Endothelial cell of umbilical vein (primary cell): Measurements from ENCODE around the genes RSRP1, TMEM50A and UBXN11.

DNA sequence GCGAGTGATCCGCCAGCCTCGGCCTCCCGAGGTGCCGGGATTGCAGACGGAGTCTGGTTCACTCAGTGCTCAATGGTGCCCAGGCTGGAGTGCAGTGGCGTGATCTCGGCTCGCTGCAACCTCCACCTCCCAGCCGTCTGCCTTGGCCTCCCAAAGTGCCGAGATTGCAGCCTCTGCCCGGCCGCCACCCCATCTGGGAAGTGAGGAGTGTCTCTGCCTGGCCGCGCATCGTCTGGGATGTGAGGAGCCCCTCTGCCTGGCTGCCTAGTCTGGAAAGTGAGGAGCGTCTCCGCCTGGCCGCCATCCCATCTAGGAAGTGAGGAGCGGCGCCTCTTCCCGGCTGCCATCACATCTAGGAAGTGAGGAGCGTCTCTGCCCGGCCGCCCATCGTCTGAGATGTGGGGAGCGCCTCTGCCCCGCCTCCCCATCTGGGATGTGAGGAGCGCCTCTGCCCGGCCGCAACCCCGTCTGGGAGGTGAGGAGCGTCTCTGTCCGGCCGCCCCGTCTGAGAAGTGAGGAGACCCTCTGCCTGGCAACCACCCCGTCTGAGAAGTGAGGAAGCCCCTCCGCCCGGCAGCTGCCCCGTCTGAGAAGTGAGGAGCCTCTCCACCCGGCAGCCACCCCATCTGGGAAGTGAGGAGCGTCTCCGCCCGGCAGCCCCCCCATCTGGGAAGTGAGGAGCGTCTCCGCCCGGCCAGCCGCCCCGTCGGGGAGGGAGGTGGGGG, 53.8 kb downstream of the CLIC4 start:
- PRO-cap: no peak
CAGE:
- cytosol, long polyA minus RNA: no peak
- cytosol, long polyA plus RNA: no peak
- long polyA plus RNA: no peak
- nucleus, long polyA minus RNA: no peak
- nucleus, long polyA plus RNA: no peak

DNA sequence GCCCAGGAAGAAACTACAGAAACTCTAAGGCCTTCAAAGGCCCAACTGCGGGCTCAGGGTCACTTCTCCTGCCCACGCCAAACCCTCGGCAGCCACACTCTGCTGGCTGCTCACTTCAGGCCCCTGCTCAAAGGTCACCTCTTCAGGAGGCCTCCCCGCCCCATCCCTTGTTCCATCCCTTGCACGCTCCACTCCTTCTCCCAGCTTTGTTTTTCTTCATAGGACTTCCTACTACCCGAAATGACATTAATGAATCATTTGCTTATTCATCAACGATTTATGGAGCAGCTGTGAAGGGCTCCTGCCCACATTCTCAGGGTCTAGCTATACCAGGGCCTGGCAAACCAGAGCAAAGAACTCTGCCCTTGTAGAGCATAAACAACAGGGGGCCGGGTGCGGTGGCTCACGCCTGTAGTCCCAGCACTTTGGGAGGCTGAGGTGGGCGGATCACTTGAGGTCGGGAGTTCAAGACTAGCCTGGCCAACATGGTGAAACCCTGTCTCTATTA, 15.3 kb downstream of the RUNX3 start:
- PRO-cap: no peak
CAGE:
- cytosol, long polyA minus RNA: no peak
- cytosol, long polyA plus RNA: no peak
- long polyA plus RNA: no peak
- nucleus, long polyA minus RNA: no peak
- nucleus, long polyA plus RNA: no peak

GRCh38 chr1:25031629-25032664, 101.9 kb upstream of the RUNX3 start:
- PRO-cap: no peak
CAGE:
- cytosol, long polyA minus RNA: no peak
- cytosol, long polyA plus RNA: no peak
- long polyA plus RNA: no peak
- nucleus, long polyA minus RNA: no peak
- nucleus, long polyA plus RNA: no peak

- PRO-cap: no peak
CAGE:
- cytosol, long polyA minus RNA: no peak
- cytosol, long polyA plus RNA: no peak
- long polyA plus RNA: no peak
- nucleus, long polyA minus RNA: no peak
- nucleus, long polyA plus RNA: no peak
Observed at GRCh38 chr1:25064822-25066287, 135.3 kb upstream of the RUNX3 start.

DNA sequence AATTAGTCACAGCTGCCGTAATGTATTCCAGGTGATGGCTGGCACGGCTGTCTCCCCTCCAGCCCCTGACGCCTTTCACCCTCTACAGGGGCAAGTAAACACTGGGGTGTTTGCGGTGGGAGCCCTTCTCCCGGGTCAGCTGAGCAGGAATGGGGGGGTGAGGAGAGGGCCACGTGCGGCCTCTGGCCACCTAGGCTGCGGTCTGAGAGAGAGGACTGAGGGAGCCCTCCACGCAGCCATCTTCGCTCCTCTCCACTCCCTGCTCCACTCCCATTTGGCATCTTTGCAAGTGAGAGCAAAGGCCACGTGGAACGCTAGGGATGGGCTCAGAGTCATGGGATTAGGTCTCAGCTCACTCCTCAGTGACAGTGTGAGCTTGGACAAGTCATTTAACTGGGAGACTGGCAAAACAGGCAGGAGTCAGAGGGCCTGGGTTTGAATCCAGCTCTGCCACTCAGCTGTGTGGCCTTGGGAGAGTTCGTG, 125.1 kb downstream of the SYF2 start:
- PRO-cap: no peak
CAGE:
- cytosol, long polyA minus RNA: no peak
- cytosol, long polyA plus RNA: no peak
- long polyA plus RNA: no peak
- nucleus, long polyA minus RNA: no peak
- nucleus, long polyA plus RNA: no peak

DNA sequence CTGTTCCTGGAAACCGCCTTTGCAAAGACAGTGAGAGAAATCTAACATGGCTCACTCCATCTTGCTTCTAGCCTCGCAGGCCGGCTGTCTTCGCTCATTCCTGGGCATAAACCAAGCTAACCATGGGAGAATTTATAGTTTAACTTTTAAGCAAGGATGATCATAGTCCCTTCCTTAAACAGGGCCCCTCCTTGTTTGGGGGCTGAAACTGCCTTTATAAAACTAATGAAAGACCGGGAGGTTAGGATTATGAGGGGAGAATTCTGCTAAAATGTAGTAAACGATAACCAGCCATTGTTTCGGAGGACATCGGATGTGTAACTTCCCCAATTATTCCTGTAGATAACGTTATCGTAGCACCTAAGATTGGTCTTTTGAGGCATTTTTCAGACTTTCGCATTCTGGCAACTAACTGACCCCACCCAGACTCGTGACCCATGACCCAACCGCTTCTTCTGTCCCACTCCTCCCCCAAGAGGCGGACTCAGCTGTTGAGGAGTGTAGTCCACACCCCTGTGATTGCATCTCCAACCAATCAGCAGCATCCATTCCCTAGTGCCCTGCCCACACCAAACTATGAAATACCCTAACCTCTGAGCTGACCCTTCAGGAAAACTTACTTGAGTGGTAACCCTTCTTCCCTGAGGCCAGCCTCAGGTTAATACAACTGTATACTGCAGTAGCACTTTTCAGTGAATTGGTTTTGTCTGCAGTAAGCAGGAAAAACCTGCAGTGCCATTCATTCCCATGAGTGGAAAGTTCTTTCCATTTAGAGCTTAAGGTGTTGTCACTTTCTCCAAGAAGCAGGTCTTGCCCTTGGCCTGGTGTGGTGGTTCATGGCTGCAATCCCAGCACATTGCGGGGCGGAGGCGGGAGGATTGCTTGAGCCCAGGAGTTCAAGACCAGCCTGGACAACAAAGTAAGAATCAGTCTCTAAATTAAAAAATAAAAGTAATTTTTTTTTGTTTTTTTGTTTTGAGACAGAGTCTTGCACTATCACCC, 772 bp upstream of the SYF2 start:
- PRO-cap: unidirectional peak, minus-strand start at position 439 of the sequence
CAGE:
- cytosol, long polyA minus RNA: no peak
- cytosol, long polyA plus RNA: no peak
- long polyA plus RNA: no peak
- nucleus, long polyA minus RNA: no peak
- nucleus, long polyA plus RNA: no peak

DNA sequence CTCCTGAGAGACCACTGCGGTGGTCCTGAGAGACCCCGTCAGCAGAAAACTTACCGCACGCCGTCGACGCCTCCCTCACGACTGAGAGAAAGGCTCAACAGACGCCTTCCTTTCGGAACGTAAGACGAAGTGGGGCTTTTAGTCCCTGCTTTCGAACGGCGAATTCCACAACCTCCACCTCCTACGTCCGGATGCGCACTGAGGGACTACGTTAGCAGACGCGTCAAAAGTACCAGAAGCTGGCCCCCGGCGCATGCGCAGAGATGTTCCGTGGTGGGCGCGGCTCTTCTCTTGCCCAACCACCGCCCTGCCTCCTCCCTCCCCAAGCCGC, at the start of gene RSRP1:
Gene RSRP1 (minus strand): TSS at position 200 of the 331 bp plus-strand sequence.
- PRO-cap: bidirectional peak, plus-strand start outside the sequence, minus-strand start at position 200 of the sequence
CAGE:
- cytosol, long polyA minus RNA: start-site peak on the minus strand centred at position 201 of the sequence, 5 bp wide, 70 reads
- cytosol, long polyA plus RNA: no peak
- long polyA plus RNA: start-site peak on the minus strand centred at position 201 of the sequence, 5 bp wide, 118 and 104 reads in 2 replicates
- nucleus, long polyA minus RNA: start-site peak on the minus strand centred at position 202 of the sequence, 5 bp wide, 684 reads
- nucleus, long polyA plus RNA: no peak

DNA sequence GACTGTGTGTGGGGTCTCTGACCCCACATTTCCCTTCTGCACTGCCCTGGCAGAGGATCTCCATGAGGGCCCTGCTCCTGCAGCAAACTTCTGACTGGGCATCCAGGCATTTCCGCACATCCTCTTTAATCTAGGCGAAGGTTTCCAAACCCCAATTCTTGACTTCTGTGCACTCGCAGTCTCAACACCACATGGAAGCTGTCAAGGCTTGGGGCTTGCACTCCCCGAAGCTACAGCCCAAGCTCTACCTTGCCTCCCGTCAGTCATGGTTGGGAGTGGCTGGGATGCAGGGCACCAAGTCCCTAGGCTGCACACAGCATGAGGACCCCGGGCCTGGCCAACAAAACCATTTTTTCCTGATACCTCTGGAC, 8.1 kb upstream of the RHD start:
- PRO-cap: no peak
CAGE:
- cytosol, long polyA minus RNA: no peak
- cytosol, long polyA plus RNA: no peak
- long polyA plus RNA: no peak
- nucleus, long polyA minus RNA: no peak
- nucleus, long polyA plus RNA: no peak

- PRO-cap: unidirectional peak, plus-strand start at chr1:25338384; bidirectional peak, plus-strand start at chr1:25338509, minus-strand start at chr1:25338531
CAGE:
- cytosol, long polyA minus RNA: start-site peak on the plus strand at chr1:25338334-25338380, 305 reads
- cytosol, long polyA plus RNA: start-site peak on the plus strand at chr1:25338305-25338453, 3,454 and 2,996 reads in 2 replicates
- long polyA plus RNA: start-site peak on the plus strand at chr1:25338305-25338440, 5,796 and 4,949 reads in 2 replicates
- nucleus, long polyA minus RNA: start-site peak on the plus strand at chr1:25338305-25338384, 709 reads
- nucleus, long polyA plus RNA: start-site peak on the plus strand at chr1:25338300-25338424, 362 and 869 reads in 2 replicates
Observed at GRCh38 chr1:25337655-25338743, at the start of gene TMEM50A. TMEM50A (plus strand) TSS chr1:25338334.

GRCh38 chr1:25456261-25457206, 25.8 kb downstream of the MACO1 start:
- PRO-cap: no peak
CAGE:
- cytosol, long polyA minus RNA: no peak
- cytosol, long polyA plus RNA: no peak
- long polyA plus RNA: no peak
- nucleus, long polyA minus RNA: no peak
- nucleus, long polyA plus RNA: no peak

GRCh38 chr1:25743343-25743991, 56.5 kb upstream of the SELENON start:
- PRO-cap: no peak
CAGE:
- cytosol, long polyA minus RNA: no peak
- cytosol, long polyA plus RNA: no peak
- long polyA plus RNA: no peak
- nucleus, long polyA minus RNA: no peak
- nucleus, long polyA plus RNA: no peak

DNA sequence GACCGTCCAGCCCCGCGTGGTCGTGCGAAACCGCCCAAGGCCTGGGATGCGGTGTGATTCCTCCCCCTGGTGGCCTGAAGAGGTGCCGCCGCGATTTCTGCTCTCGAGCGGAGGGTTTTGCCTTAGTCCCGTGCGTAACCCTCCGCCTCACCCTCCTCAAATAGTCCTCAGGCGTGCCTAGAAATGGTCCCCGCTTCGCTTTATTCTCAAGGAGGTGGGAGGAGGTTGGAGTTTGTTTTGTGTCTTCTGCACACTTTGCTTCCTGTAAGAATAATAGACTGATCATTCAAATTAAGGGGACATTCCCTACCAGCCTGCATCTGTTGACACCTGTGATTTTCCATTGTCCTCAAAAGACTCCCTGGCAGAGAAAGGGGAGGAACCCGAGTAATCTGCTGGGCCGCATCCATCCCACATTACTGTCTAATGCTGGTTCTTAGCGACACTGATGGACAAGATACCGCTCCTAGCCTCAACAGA, 423 bp upstream of the PAFAH2 start:
- PRO-cap: bidirectional peak, plus-strand start at position 159 of the sequence, minus-strand start outside the sequence
CAGE:
- cytosol, long polyA minus RNA: no peak
- cytosol, long polyA plus RNA: no peak
- long polyA plus RNA: no peak
- nucleus, long polyA minus RNA: no peak
- nucleus, long polyA plus RNA: no peak

GRCh38 chr1:26046479-26047149, 696 bp upstream of the SLC30A2 start:
- PRO-cap: no peak
CAGE:
- cytosol, long polyA minus RNA: no peak
- cytosol, long polyA plus RNA: no peak
- long polyA plus RNA: no peak
- nucleus, long polyA minus RNA: no peak
- nucleus, long polyA plus RNA: no peak

DNA sequence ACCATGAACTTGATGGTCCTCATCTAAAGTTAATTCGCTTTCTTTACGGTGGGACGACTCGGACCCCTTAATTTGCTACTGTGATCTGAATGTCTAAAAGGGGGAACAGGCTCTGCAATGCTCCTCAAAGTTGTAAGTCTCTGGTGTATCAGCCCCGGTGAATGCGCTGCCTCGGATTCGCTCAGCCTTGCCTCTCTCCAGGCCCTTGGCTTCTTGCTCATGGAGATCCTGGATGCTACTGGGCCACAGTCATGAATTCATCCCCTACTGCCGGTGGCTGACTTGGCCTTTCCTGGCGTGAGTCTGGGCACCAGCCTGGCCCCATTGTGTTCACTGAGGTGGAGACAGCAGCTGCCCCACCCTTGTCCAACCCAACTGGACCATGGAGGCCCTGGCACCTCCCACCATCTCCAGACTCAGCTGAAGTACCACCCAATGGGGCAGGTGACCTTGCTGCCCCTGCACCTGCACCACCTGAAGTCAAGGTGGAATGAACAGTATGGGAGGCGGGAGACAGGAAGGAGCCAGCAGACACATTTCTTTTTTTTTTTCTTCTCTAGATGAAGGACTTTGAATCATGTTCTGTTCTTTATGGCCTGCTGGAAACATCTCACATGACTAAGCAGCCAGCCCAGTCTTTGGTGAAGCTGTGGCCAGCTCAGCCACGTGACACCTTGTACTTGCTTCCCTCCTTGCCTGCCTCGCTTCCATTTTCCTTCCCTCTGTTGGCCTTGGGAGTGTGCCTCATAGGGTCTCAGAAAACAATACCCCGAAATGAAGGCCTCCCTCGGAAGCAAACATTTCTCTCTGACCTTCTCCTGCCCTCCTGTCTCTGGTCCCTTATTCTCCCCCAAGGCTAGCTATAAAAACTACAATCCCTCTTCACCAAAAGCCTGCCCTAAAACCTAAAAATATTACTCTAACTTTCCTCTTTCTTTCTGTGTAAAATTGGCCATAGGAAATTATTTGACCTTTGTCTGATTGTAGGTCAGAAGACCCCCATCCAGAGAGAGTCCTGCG, 3.8 kb upstream of the SLC30A2 start:
- PRO-cap: no peak
CAGE:
- cytosol, long polyA minus RNA: no peak
- cytosol, long polyA plus RNA: no peak
- long polyA plus RNA: no peak
- nucleus, long polyA minus RNA: no peak
- nucleus, long polyA plus RNA: no peak

GRCh38 chr1:26233562-26234094, 372 bp upstream of the CEP85 start:
- PRO-cap: bidirectional peak, plus-strand start at chr1:26234214, minus-strand start at chr1:26233920
CAGE:
- cytosol, long polyA minus RNA: no peak
- cytosol, long polyA plus RNA: no peak
- long polyA plus RNA: no peak
- nucleus, long polyA minus RNA: no peak
- nucleus, long polyA plus RNA: no peak

DNA sequence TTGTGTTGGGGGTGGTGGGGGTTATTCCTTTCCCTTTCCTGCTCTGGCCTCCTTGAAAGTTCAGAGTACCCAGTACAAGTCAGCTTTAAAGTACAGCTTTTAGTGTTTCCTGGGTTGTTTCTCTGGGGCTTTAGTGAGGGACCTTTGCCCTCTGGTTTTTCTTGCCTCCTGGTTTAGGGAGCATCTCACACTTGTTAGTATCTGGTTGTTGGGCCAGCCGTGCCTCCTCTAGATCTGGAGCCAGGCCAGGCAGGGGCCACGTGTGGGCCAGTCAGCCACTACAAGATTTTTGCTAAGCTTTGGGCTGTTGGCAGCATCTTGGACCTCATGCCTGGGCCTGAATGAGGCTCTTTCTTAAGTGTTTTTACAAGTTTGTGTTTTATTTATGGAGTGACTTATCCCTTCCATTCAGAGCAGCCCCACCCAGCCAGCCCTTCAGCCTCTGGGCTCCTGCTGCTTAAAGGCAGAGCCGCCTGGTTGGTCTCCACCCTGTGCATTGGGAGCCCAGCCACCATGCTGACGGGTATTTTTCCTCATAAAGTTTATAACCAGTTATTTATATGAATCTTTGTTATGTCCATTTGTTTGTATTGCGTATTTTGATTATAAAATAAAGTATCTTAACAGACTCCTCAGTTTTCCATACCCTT, 1.6 kb upstream of the SH3BGRL3 start:
- PRO-cap: no peak
CAGE:
- cytosol, long polyA minus RNA: no peak
- cytosol, long polyA plus RNA: no peak
- long polyA plus RNA: no peak
- nucleus, long polyA minus RNA: no peak
- nucleus, long polyA plus RNA: no peak

GRCh38 chr1:26306503-26307405, at the start of gene UBXN11:
UBXN11 (minus strand) TSS chr1:26306636.
- PRO-cap: bidirectional peak, plus-strand start at chr1:26306860, minus-strand start at chr1:26306627
CAGE:
- cytosol, long polyA minus RNA: no peak
- cytosol, long polyA plus RNA: no peak
- long polyA plus RNA: no peak
- nucleus, long polyA minus RNA: no peak
- nucleus, long polyA plus RNA: start-site peak on the minus strand at chr1:26306625-26306640, 369 and 461 reads in 2 replicates

GRCh38 chr1:26321400-26322094, 3.8 kb downstream of the CD52 start:
- PRO-cap: no peak
CAGE:
- cytosol, long polyA minus RNA: no peak
- cytosol, long polyA plus RNA: no peak
- long polyA plus RNA: no peak
- nucleus, long polyA minus RNA: no peak
- nucleus, long polyA plus RNA: no peak

GRCh38 chr1:26472587-26473138, 423 bp downstream of the HMGN2 start:
- PRO-cap: bidirectional peak, plus-strand start at chr1:26472821, minus-strand start at chr1:26472898; bidirectional peak, plus-strand start at chr1:26473232, minus-strand start at chr1:26473028
CAGE:
- cytosol, long polyA minus RNA: no peak
- cytosol, long polyA plus RNA: no peak
- long polyA plus RNA: no peak
- nucleus, long polyA minus RNA: start-site peak on the minus strand at chr1:26472865-26472892, 12 reads
- nucleus, long polyA plus RNA: no peak

DNA sequence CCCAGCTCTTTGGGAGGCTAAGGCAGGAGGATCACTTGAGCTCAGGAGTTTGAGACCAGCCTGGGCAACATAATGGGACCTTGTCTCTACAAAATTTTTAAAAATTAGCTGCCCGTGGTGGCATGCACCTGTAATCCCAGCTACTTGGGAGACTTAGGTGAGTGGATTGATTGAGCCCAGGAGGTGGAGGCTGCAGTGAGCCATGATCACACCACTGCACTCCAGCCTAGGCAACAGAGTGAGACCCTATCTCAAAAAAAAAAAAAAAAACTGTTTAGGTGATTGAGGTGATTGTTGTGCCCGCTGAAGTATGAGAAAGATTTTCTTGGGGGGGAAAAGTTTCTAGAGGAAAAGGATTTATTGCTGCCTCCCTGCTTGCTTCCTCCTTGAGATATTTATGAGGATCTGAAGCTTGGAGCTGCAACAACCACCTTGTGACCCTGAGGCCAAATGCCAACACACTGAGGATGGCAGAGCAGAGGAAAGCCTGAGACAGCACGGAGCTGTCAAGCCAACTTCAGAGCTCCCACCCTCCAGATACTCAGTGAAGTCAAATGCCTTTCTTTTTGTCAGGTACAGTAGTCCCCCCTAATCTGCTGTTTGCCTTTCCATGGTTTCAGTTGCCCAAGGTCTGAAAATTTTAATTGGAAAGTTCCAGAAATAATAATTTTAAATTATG, 14.8 kb downstream of the HMGN2 start:
- PRO-cap: no peak
CAGE:
- cytosol, long polyA minus RNA: no peak
- cytosol, long polyA plus RNA: no peak
- long polyA plus RNA: no peak
- nucleus, long polyA minus RNA: no peak
- nucleus, long polyA plus RNA: no peak